Measurements from ENCODE around the genes SYTL1 and GPR3.

- RRBS, 2 experiments, result no CpG with 5 or more reads among the region's 13 CpGs
Observed at GRCh38 chr1:26999456-27000633, 6.4 kb downstream of the TRNP1 start.

- RRBS, 2 experiments, result no CpG with 5 or more reads among the region's 3 CpGs
Observed at GRCh38 chr1:27033346-27033773, 20.7 kb upstream of the TENT5B start.

DNA sequence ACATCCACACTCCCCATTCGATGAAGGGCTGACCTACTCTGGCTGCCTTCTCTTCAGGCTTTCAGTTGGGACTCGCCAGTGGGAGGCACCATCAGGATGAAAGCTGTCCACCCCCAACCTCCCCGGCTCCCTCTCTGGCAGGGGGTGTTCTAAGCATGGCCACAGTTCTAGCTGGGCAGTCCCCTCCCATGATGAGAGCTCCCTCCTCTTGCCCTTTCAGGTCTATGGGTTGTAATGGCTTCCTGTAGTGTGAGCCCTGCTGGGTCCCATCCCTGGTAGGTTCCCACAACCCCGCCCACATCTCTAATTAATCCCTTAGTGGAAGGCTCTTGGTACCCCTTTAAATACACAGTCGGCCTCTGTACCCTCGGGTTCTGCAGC lies 59.1 kb downstream of the SLC9A1 start:
- RRBS, 2 experiments, result no CpG with 5 or more reads among the region's 6 CpGs

DNA sequence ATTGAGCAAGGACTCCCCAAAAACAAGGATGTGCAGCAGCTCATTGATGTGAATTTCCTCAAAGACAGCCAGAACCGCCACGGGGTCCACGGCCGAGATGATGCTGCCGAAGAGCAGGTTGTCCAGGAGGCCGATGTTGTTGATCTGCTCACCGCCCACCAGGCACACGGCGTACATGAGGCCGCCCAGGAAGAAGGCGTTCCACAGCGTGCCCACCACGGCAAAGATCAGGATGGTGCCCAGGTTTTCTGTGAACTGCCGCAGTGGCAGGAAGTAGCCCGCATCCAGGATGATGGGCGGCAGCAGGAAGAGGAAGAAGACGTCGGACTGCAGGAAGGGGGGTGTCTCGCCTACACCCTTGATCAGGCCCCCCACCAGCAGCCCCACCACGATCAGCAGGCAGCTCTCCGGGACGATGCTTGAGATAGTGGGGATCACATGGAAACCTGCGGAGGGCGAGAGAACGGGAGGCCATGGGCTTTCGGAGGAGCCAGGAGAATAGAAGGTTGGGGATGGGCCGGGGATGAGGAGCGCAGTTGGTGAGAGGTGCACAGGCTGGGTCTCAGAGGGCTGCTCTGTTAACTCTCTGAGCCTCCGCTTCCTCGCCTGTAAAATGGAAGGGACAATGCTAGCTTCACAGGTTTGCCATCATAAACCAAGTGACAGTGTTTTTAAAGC lies 40.9 kb downstream of the SLC9A1 start:
- RRBS, 2 experiments, result 95% methylated on average over 2 of the region's 30 CpGs; no CpG with 5 or more reads in 1 of the 2 experiments

DNA sequence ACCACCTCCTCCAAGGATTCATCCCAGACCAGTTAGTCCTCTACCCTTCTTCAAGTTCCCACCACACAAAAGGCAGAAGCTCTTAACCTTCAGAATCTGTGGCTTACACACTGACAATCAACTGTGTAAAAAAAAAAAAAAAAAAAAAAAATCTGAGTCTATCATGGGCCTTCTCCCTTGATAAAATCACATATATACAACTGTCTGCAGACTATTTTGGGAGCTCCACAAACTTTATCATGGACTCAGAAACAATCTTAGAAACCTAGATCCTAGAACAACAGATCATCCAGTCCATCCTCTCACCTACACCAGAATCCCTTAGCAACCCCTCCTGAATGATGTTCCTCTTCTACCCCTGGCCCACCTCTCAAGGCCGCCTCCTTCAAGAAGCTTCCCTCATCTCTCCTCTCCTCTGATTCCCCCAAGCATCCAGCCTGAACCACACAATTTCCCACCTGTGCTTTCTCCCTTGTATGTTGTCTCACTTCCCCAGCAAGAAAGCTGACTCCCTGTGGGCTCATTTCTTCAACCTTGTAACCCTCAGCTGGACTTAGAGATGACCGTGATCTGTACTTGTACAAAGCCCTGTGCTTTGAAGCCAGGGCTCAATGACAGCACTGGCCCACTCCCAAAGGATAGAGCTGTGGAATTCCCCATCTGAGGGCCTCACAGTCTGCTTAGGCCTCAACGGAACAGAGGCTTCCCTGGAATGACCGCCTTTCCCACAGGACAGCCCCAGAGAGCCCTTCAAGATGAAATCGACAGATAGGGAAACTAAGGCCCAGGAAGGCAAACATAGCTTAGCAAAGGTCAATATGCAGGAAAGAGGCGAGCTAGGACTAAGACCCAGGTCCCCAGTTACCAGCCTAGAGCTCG lies 11.8 kb downstream of the SLC9A1 start:
- RRBS, 2 experiments, result no CpG with 5 or more reads among the region's 7 CpGs

- RRBS, 2 experiments, result no CpG with 5 or more reads among the region's 10 CpGs
Observed at GRCh38 chr1:27154235-27154685, 665 bp downstream of the SLC9A1 start.

- RRBS, 2 experiments, result 0 to 11% methylated on average over 2 to 4 of the region's 24 CpGs
Observed at GRCh38 chr1:27341533-27342470, at the start of gene SYTL1. TSS of gene SYTL1 (plus strand) at chr1:27342022.

DNA sequence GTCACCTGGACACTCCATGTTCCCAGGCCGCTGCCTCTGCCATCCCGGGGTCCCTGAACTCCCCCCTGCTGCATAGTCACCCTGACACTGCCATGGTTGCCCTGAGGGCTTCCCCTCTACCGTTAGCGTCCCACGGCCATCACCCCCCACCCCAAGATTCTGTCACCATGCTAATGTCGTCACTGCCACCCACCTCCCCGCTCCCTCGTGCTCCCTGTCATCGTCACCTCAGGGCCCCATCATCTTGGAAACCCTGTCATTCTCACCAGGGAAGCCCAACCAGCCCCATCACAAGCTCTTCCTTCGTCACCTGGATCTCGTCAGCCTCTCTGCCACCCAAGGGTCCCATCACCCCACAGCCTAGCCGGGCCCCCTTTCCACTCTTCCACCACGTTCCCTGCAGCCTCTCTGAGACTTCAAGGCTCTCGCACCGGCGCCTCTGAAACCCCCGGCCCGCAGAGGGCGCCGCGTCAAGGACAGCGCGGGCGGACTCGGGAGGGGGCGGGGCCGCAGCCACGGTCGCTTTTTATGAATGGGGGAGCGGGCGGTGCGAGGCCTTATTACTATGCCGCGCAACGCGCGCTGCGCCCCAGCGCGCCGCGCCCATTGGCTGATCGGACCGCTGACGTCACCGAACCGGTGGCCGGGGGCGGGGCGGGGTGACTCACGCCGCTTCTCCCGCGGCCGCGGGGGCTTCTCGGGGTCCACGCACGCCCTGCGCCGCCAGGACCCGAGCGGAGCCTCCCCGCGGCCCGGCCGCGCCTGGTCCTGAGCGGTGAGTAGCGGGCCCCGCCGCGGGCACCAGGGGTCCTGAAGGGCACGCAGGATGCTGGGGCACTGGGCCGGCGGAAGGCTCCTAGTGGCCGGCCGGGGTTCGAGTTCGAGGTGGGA lies at the start of gene GPR3:
Gene GPR3 (plus strand): TSS at position 660 of the 891 bp plus-strand sequence.
- RRBS, 2 experiments, result under 1 to 5% methylated on average over 14 to 19 of the region's 80 CpGs

DNA sequence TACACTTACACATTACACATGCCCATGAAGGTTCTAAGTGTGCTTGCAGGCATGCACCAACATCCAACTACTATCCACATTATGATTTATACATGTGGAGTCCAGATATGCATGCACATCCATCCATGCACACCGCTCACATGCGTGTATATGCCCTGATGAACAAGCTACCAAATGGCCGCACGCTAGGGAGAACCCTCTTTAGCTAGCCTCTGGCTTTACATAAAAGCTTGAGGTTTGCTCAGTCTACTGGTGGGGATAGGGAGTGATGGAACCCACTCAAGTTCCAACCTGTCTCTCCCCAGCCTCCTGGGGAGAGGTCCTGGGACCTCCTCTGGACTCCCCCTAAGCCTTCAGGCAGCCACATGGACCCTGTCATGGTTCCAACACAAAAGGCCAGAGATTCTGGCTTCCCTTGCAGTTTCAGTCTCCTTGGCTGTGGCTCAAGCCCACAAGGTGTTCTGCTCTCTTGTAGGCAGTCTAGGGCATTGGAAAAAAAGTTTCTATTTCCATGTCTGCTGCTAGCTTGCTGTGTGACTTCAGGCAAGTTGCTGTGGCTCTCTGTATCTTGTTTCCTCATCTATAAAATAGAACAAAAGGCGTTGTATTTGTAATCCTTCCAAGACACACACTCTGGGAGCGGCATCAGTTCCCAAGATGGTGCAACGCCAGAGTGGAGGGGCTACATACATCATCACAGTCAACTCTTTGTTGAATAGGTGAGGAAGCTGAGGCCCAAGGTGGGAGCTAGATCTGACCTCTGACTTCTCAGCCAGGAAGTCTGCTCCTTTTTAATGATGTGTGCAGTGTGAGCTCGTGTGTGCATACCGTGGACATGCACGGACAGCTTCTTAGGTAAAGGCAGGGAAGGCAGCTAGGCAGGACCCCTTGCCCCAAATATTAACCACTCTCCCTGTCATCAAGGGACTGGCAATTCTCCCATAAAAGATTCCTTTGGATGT lies 8.9 kb downstream of the GPR3 start:
- RRBS, 2 experiments, result no CpG with 5 or more reads among the region's 10 CpGs

- RRBS, 2 experiments, result no CpG with 5 or more reads among the region's 27 CpGs
Observed at GRCh38 chr1:27404963-27405949, 12.8 kb downstream of the GPR3 start.

- RRBS, 2 experiments, result no CpG with 5 or more reads among the region's 7 CpGs
Observed at GRCh38 chr1:27430632-27431347, 38.4 kb downstream of the GPR3 start.

DNA sequence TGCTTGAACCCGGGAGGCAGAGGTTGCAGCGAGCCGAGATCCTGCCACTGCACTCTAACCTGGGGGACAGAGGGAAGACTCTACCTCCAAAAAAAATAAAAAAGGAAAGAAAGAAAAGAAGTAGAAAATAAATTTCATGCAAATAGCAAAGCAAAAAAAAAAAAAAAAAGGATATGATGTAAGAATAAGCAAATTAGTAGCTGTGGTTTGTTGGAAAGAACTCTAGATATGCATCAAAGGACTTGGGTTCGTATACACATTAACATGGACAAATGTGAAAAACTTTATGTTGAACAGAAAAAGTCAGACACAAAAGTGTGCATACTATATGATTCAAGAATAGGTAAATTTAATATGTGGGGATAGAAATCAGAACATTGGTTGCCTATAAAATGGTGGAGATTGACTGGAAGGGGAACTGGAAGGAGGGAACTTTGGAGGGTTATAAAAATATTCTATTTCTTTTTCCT lies 11.8 kb downstream of the WASF2 start:
- RRBS, 2 experiments, result no CpG with 5 or more reads among the region's 4 CpGs

GRCh38 chr1:27517988-27518859 lies 28.3 kb upstream of the WASF2 start:
- RRBS, 2 experiments, result no CpG with 5 or more reads among the region's 18 CpGs

DNA sequence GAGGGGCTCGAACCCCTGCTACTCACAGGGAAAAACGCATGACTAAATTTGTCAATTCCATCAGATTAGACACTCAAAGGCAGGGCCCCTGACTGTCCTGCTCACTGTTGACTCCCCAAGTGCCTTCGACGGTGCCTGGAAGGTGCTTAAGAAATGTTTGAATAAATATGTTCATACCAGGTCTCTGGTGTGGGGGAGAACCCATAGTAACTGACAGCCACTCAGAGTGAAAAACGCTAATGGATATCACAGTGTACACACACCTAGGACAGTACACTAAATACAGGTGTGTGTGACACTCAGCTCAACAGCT lies 39.7 kb upstream of the WASF2 start:
- RRBS, 2 experiments, result no CpG with 5 or more reads among the region's 5 CpGs

DNA sequence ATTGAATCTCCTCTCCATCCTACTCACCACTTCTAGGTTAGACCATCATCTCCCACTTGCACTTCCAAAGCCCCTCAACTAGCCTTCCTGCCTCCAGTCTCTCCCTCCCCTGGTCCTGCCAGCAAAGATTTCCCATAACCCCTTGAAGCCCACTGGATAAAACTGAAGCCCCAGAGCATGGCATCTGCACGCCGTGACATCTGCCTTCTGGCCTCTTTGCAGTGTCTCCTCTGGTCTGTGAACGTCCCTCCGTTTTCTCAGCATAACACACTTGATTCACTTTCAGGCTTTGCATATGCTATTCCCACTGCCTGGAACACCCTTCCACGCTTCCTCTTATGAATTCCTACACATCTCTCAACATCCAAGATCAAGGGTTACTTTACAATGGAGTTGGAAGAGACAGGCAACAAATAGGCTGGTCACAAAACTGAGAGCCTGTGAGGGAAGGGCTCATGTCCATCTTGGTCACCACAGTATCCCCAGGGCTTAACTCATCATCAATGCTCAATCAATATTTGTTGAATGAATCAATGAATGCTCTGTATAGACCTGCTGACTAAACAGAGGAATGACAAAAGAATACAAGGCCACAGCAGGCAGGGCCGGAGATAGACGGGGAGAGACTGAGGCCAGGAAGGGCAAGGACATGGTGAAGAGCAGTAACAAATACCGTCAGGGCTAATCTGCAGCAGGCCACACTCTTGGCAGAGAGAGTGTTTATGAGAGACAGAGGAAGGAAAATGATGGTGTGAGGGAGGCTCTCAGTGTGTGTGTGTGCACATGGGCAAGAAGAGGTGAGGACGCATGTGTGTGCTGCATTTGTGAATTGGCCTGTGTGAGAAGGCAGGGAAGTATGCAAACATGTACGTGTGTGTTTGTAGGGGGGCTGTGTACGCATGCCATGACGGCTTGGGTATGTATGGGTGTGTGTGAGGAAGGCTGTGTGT lies 15.8 kb downstream of the AHDC1 start:
- RRBS, 2 experiments, result no CpG with 5 or more reads among the region's 12 CpGs

- RRBS, 2 experiments, result no CpG with 5 or more reads among the region's 25 CpGs
Observed at GRCh38 chr1:27589050-27590257, 14.5 kb downstream of the AHDC1 start.

DNA sequence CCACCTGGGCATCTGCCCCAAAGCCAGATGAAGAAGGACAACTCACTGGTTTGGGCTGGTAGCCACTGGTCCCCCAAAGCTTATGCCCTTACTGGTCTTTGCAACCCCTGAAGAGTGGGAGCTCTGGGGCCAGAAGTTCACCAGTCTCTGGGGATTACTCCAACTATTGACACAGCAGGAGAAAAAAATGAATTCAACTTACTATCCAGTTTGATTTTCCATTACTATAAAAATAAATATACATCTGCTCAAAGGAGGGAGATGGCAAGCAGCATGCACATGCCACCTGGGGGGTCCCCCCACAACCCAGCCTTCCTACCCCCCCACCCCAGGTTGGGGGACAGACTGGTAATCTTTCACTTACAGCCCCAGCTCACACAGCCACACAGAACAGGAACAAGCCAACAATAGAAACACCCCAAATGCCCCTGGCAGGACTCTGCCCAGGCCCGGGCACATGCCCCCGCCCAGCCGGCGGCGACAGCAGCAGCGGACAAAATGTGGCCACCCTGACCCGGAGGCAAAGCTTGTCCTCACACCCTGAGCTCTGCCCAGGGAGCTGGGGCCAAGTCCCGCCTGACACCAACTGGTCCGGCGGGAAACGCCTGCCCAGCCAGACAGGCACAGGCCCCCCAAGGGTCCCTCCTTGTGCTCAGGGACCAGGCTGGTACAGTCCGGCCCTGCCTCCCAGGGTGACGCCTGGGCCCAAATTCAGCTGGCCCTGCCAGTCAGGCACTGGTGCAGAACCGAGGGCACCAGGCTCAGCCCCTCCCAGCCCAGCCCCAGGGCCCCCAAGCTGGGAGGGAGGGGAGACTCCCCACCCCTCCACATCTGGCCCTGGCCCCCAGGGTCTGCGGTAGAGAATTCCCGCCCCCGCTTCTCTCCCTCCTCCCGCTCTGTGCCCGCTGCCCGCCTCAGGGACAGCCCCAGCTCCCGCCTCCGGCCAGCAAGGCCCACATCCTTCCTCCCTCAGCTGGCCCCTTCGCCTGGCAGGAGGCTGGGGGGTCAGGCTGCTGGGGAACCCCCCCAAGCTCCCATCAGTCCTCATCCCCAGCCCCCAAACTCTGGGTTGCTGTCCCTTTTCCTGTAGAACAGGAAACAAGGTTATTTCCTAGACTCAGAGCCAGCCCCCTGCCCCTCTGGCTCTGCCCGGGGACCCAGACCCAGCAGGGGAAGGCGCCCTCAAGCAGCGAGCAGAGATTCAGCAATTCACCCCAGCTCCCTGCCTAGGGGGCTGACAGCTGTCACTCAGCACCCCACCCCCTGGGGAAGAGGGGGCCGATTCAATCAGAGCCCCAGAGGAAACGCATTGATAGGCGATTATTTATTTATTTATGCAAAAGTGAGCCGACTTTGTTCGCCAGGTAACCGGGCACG lies 2.1 kb downstream of the AHDC1 start:
- RRBS, 2 experiments, result 4 to 9% methylated on average over 12 of the region's 33 CpGs

- RRBS, 2 experiments, result 30 to 35% methylated on average over 9 of the region's 36 CpGs
Observed at GRCh38 chr1:27614766-27615506, 11.0 kb upstream of the AHDC1 start.

GRCh38 chr1:27633892-27634675 lies 901 bp downstream of the FGR start:
- RRBS, 2 experiments, result 5 to 8% methylated on average over 33 to 40 of the region's 65 CpGs

GRCh38 chr1:27648777-27649026 lies 13.7 kb upstream of the FGR start:
- RRBS, 2 experiments, result no CpG with 5 or more reads among the region's 3 CpGs